Mammary microvascular endothelial cell (primary cell): ENCODE data around the genes SCARF1 and SGSM2.

- RAMPAGE, long total RNA = no peak
Measured at GRCh38 chr17:1645579-1646067, at the start of gene SCARF1. SCARF1 (minus strand) TSS chr17:1645732.

DNA sequence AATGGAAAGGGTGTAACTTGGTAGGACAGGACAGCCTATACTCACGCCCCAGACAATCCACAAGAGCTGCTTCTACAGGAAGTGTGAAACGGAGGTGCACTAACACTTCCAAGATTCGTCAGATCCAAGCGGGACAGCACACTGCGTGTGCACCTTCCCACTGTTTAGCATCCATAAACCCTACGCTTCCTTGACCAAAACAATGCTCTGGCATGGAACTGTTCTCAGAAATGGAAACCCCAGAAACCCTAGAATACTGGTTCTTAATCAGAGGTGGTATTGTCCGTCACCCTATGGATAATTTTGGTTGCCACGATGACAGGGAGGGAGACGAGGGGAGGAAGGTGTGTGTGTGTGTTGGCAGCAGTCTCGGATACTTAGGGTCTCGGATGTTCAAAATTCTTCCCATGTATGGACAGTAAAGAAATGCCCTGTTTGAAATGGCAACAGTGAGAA is 4.4 kb upstream of the RILP start:
- RAMPAGE, long total RNA = no peak

- RAMPAGE, long total RNA = no peak
Measured at GRCh38 chr17:1730669-1731370, 6.3 kb downstream of the WDR81 start.

GRCh38 chr17:1931897-1932785 is 93.0 kb downstream of the RTN4RL1 start:
- RAMPAGE, long total RNA = no peak

DNA sequence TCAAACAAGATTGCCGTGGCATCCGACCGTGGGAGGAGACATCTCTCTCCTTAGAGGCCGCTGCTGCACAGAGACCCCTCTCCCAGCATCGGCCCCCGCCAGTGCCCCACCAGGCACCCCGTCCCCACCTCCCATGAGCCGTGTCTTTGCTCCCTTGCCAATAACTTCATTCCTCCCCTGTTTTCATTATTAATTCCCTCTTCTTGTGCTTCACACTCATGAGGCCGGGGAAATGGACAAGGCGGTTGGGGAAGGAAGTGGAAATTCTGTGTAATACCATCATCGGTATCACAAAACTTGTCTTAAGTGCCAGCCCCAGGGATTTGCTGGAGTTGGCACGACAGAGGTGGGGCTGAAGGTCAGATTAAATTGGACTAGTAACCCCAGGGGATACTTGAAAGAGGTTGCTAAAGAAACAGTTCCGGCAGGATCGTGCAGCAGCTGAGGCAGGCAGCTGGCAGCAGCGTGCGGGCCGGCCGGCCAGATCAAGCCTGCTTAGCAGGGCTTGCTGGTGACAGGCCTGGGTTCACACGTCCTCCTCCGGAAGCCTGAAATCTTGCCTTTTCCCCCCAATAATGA is 66.8 kb downstream of the RTN4RL1 start:
- RAMPAGE, long total RNA = no peak

- RAMPAGE, long total RNA = no peak
Measured at GRCh38 chr17:1997730-1998769, 27.1 kb downstream of the RTN4RL1 start.

GRCh38 chr17:1999601-2000348 is 25.4 kb downstream of the RTN4RL1 start:
- RAMPAGE, long total RNA = no peak

- RAMPAGE, long total RNA = no peak
Measured at GRCh38 chr17:2023275-2024124, 1.6 kb downstream of the RTN4RL1 start.

- RAMPAGE, long total RNA = no peak
Measured at GRCh38 chr17:2053425-2054361, 1.2 kb upstream of the HIC1 start.

GRCh38 chr17:2060628-2061205 is 5.8 kb downstream of the HIC1 start:
- RAMPAGE, long total RNA = no peak

DNA sequence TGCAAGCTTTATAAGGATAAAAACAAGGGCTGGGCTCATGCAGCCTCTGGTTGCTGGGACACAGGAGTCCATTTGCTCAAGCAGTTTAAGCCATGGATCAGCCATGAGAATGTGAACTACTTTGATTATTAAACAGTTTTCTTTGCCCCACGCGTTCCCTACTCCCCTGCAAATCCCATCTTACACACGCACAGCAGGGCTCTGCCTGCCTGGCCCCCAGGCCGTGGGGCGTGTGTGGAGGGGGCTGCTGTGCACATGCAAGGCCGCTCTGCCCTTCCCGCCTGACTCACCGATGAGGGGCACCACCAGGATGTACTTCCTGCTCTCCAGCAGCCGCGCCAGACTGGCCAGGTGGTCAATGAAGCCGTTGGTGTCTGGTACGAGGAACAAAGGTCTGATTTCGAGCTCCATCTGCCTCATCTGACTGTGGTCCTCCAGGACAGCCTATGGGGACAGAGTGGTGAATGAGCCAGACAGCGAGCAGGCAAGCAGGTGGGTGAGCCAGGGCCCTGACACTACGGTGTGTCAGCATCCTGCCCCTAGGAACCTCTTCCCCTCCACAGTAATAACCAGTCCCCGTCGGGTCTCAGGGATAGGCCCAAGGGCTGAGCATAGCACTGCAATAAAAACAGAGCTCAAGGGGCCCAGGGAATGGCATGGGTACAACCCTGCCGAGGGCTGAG is 13.7 kb downstream of the HIC1 start:
- RAMPAGE, long total RNA = start-site peak on the minus strand centred at position 423 of the sequence, 132 bp wide, 199 and 52 reads in 2 replicates

GRCh38 chr17:2090098-2090586 is 35.2 kb downstream of the HIC1 start:
- RAMPAGE, long total RNA = no peak

DNA sequence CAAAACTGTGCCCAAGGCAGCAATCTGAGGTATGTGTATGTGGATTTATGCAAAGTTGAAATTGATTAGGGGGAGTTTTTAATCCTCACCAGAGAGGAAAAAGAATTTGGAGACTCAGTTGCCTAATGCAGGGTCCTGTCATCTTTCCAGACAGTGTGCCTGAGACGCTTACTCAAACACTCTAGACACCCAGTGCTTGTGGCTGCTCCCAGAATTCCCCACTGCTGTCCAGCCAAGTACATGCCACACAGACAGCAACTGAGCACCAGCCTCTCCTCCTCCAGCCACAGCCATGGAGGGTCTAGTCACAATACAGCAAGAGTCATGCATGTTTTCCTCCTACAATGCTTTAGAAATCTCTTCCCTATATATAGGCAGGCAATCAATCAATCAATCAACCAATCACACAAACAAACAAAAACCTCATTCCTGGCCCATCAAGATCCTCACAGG is 118.1 kb downstream of the HIC1 start:
- RAMPAGE, long total RNA = no peak

GRCh38 chr17:2179411-2180232 is 124.0 kb downstream of the SMG6 start:
- RAMPAGE, long total RNA = no peak

DNA sequence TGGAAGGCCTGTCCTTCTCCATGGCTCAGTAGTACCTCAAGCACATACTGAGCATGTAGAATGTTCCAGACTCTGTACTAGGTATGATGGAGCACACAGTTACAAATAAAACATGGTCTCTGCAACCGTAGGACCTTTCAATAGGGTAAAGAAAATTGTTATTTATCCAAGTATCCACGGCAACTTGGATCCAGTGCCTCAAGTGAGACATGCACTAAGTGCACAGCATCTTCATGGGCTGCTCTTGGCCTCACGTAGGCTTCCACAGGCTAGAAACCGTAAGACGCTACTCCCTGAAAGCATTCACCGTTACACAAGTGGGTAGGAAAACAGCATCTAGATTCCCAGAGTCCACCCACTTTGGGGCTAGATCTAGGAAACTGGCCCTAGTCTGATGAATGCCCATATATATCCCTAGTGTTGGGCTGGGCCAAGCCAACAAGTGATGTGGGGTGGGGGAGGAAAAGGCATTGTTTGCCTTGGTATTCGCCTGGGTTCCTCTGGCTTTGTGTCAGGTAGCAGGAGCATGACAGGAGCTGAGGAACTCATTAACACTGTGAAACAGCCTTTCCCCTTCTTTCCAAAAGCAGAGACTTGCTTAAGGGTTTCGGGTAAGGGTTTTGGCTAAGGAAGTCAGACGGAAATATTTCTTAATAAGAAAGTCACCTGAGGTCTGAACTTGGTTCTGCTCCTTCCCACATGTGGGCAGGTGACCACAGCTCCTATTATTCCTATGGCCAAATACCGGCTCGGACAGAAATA is 112.4 kb downstream of the SMG6 start:
- RAMPAGE, long total RNA = no peak

GRCh38 chr17:2263641-2264267 is 39.8 kb downstream of the SMG6 start:
- RAMPAGE, long total RNA = no peak

GRCh38 chr17:2266413-2267195 is 37.0 kb downstream of the SMG6 start:
- RAMPAGE, long total RNA = no peak

- RAMPAGE, long total RNA = no peak
Measured at GRCh38 chr17:2299608-2300931, 3.5 kb downstream of the SMG6 start.

- RAMPAGE, long total RNA = no peak
Measured at GRCh38 chr17:2335564-2335796, 777 bp downstream of the TSR1 start.

DNA sequence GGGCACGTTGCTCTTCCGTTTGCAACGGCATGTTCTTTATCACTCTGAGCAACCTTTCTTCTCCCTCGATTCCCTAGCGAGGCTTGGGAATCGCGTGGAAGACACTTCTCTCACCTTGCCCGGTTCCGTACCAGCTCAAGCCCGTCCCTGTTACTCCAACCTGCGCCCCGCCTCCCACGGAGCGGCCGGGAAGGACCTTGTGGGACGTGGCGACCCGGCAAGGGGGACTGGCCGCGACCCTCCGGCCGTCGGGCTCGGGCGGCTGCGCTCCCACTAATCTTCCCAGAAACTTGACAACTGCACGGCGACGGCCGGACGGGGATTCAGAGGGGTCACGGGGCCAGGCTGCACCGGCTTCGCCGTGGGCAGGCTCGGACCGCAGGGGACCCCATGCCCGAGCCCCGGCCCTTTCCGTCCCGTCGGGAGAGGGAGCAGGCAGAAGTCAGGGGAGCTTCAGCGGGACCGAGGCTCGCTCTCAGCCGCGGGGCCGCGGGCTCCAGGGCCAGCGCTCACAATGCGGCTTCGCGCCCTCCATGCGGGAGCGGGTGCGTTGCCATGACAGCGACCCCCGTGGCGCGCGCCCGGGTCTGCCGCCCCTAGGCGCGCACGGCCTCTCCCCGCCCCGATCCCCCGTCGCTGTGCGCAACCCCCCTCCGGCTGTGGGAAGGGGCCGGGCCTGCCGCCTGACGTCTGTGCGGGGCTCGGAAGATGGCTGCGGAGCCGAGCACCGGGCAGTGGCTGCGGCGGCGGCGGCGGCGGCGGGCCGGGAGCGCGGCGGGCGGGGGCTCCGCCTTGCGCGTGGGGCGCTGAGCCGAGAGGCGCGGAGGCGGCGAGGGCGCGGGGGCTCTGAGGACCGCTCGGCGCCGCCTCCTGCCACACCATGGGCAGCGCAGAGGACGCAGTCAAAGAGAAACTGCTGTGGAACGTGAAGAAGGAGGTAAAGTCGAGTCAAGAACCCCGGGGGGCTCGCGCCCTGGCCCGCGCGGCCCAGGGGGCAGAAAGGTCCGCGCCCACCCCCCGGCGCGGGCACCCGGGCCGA is at the start of gene SGSM2:
TSS of gene SGSM2 (plus strand) at position 693 of the 1,039 bp plus-strand sequence.
- RAMPAGE, long total RNA = no peak